Heart (tissue), 3 donors: ENCODE measurements around a stretch of chr11.

DNA sequence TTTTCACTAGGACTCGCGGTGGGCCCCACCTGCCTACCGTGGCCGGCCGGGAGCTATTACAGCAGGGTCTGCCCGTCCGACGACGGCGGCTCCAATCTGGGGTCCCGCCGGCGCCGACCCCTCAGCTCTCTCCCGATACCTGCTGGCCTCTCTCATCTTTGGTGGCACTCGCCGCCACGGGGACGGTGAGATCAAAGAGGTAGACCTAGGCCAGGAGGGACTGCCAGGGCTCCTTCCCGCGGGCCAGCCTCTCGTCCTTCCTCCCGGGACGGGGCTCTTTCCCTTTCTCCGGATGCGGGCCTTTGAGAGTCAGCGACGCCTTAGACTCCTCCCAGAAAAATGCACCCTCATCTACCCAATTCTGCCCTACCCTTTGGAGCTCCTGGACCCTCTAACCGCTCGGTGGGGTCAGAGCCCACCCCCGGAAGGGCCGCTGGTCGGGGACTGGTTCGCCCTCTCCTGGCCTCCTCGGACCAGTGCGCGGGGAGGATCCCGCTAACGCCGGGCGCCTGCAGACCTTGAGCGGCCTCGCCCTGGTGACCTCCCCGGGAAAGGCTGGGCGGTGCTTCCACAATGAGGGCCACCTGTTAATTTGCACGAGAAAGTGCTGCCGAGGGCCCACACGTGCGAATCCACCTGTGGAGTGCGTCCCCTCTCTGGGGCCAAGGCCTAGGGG is 61.2 kb downstream of the ENDOD1 start:
- RAMPAGE, long total RNA, 2 experiments, result no peak in any of the 2 experiments

DNA sequence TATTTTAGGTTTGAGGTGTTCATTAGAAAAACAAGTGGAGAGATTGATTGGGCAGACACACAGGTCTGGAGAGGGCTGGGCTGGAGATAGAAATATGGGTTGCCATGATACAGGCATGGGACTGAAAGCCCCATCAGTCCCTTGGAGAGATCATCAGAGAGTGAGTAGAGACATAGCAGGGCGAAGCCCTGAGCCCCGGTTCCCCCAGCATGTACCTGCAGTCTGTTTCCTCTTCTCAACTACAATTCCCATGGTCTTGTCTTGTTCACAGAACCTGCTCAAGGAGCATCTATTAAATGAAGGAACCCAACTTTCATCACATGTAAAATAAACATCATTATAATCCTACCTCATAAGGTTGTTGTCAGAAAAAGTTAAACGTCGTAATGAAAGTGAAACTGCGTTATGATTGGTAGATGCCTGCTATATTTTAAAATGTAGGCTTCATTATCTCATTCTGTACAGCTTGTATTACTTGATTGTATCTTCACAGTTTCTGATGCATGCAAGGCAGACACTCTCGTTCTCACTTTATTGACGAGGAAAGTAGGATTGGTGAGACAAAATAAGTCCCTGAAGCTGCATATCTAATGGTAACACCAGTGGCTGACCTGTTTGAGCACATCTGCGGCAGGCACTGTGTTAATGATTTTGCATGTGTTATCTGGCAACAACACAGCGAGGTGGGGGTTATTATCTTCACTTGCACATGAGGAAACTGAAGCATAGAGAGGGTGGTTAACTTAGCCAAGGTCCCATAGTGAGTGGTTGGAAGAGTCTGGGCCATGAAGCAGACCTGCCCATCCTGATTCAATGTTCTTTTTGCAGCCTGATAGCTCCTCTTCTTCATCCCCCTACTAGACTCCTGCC is 63.5 kb downstream of the ENDOD1 start:
- RAMPAGE, long total RNA, 2 experiments, result no peak in any of the 2 experiments

DNA sequence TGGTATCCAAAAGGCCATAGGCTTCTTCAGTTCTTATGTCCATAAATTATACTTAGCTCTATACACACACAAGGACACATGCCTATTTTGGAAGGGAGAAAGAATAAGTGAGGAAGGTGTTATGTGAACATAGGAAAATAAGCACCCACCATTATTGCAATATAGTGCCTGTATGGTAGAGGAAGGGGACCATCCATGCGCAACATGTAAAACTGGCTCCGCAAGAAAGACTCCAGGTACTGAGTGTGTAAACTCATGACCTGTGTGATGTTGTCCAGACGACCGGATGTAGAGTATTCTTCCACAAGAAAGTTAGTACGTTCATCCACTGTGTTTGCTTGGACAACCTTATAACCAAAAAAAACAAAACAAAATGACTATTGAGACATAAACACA is 39.7 kb downstream of the SESN3 start:
- RAMPAGE, long total RNA, 2 experiments, result no peak in any of the 2 experiments

GRCh38 chr11:95495538-95496263 is 264.7 kb upstream of the SESN3 start:
- RAMPAGE, long total RNA, 2 experiments, result no peak in any of the 2 experiments

- RAMPAGE, long total RNA, 2 experiments, result no peak in any of the 2 experiments
Measured at GRCh38 chr11:95512546-95512932, 277.0 kb downstream of the FAM76B start.

DNA sequence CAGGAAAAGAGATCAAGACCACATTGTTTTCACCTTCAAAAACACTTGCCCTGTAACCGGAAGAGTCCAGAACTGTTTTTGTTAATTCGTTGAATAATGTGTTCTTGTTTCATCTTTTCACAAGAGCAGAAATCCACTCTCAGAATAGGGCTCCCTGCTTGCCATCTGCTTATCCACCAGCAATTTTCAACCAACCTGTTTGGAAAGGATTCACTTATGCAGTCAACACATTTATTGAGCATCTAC is 100.6 kb downstream of the FAM76B start:
- RAMPAGE, long total RNA, 2 experiments, result no peak in any of the 2 experiments

GRCh38 chr11:95790624-95791412 is 520 bp downstream of the CEP57 start:
- RAMPAGE, long total RNA, 2 experiments, result no peak in any of the 2 experiments

DNA sequence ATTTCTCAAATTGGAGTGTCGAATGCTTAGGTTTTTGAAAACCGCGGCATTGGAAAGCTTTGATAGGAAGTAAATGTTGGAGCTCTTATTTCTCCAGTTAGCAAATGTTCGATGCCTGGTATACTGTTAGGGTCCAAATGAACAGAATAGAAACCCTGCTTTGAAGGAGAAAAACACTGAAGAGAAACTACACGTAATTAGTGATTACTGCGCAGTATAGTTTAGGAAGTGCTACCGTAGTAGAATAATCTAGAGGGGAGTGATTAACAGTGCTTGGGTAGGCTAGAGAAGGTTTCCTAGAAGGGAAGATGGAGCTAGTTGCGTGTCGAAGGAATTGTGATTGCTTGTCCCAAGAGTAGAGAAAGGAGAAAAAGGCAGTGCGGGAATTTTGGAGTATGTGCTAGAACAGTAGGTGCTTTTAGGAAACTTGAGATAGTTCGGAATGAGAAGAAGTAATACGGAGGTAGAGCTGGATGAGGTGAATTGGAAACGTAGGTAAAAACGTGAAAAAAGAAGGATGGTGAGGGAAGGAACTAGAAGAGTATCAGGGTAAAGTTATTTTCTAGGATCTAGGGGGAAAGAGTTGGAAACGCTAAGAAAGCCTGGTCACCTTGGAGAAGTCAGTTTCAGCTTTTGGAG is 1.2 kb downstream of the CEP57 start:
- RAMPAGE, long total RNA, 2 experiments, result no peak in any of the 2 experiments

DNA sequence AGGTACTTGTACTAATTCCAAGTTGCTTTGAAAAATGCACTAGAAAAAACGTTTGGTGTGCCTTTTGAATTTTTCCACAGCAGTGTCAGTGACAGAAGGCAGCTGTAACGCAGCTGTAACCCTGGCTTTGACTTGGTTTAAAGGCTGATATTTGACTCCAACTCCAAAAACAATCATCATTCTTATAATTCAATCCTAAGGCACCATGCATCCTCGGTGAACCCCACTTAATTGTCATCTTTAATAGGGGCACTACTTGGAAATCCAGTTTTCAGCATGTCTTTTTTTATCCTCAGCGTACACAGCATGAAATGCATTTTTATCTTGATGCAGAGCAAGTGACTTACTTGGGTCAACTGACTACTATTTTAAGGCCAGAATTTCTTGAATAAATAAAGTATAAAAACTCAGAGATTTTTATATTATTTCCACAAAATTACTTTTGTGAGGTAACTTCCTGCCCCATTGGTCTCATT is 124.8 kb downstream of the MAML2 start:
- RAMPAGE, long total RNA, 2 experiments, result no peak in any of the 2 experiments

GRCh38 chr11:96255269-96255980 is 87.6 kb downstream of the MAML2 start:
- RAMPAGE, long total RNA, 2 experiments, result no peak in any of the 2 experiments

GRCh38 chr11:96306344-96306874 is 36.6 kb downstream of the MAML2 start:
- RAMPAGE, long total RNA, 2 experiments, result no peak in any of the 2 experiments

DNA sequence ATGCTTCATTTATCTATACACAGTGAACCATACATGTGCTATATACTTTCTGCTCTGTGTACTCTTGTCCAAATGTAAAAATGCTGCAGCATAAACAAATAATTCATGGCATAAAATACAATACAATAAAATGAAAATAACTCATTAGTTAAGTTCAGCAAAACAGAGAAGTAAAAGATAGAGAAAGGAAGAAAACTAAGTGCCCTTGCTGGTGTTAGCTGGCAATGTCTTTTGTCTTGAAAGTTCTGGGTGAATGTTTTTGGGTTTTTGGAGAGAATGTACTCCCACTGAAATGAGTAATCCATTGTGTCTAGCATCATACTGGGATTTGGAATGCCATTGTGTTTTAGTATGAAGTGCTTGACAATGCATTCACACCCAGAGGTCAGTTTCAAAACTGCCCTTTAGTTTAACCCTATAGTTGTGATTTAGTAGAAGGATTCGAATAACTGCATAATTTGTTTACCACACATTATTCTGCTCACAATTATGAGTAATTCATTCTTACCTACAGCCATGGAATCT is 34.0 kb downstream of the MAML2 start:
- RAMPAGE, long total RNA, 2 experiments, result no peak in any of the 2 experiments

DNA sequence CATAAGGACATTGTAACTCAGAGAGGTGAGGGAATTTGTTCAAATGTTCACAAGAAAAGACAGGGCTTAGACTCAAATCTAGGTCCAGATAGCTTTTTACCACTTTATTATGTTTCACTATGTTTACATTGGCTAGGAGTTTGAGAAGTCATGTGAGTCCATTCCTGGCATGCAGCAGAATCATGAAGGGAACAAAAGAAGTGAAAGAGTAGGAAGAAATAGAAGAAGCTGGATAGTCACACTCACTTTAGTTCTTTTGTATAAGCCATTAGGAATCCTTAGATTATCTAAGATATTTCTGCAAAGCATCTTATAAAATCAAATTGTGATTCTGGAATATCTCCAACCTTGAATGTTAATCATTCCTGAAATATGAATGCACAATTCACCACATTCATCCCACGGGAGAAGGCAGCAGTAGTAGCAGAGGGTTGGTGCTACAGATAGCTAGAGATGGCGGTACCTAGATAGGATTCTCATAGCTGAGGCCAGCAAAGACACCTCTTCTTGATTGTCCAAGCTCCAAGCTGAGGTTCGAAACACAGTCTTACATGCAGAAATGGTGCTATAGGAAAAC is 31.8 kb downstream of the MAML2 start:
- RAMPAGE, long total RNA, 2 experiments, result no peak in any of the 2 experiments

DNA sequence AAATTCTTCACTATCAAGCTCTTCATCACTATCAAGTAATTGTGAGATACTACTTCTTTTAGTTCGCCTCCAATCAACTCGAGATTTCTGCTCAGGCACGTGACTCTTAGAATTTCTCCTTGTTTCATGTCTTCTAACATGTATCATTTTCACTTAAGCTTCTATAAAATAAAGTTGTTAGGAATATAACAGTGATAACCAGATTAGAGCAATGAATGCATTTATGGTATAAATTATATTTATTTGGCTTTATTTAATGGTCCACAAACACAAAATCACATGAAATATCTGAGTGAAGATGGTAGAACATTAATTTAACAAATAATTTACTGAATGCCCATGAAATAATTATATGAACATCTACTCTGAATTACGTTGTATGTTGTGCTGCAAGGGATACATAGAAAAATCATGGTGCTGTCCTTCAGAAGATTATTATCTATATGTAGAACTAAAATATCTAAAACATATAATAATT is 5.1 kb downstream of the CCDC82 start:
- RAMPAGE, long total RNA, 2 experiments, result no peak in any of the 2 experiments

GRCh38 chr11:96411267-96411876 is 21.6 kb downstream of the JRKL start:
- RAMPAGE, long total RNA, 2 experiments, result no peak in any of the 2 experiments

DNA sequence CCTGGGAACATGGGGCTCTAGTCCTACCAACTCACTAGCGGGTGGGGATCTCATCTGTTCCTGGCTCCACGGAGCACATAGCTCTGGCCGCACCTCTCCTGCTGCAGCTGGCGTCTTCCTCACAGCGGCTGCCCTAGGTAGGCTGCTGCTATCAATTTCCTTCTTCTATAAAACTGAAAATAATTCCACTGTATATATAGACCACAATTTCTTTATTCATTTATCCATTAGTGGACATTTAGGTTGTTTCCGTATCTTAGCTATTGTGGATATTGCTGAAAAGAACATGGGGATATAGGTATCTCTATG is 812.1 kb upstream of the CNTN5 start:
- RAMPAGE, long total RNA, 2 experiments, result no peak in any of the 2 experiments

GRCh38 chr11:100585654-100585929 is 101.5 kb upstream of the ARHGAP42 start:
- RAMPAGE, long total RNA, 2 experiments, result no peak in any of the 2 experiments

- RAMPAGE, long total RNA, 2 experiments, result no peak in any of the 2 experiments
Measured at GRCh38 chr11:100639079-100639722, 47.9 kb upstream of the ARHGAP42 start.

GRCh38 chr11:100774150-100774698 is 87.1 kb downstream of the ARHGAP42 start:
- RAMPAGE, long total RNA, 2 experiments, result no peak in any of the 2 experiments

- RAMPAGE, long total RNA, 2 experiments, result no peak in any of the 2 experiments
Measured at GRCh38 chr11:101126780-101127181, 2.8 kb downstream of the PGR start.